T47D (cell line): ENCODE measurements around a stretch of chr1.

DNA sequence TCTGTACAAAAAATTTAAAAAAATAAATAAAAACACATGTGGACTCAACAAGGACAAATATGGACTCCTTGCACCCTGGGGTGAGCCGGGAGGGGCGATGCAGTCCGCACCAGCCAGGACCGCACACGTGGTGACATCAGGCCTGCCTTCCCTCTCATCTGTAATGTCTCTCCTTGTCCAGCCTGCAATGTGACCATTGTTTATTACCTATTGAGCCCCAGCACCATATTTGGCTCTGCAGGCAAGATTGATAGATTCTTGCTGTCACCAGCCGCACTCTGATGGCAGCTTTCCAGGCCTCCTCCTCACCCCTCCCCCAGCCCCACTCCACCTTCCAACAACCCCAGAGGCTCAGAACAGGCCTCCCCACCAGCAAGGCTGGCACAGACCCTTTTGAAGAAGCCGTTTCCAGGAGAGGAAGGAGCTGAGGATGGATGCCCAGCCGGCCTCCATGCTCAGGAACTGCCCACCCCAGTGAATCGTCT is 55.1 kb downstream of the IRF2BP2 start:
- RRBS, result no CpG with 5 or more reads among the region's 9 CpGs

DNA sequence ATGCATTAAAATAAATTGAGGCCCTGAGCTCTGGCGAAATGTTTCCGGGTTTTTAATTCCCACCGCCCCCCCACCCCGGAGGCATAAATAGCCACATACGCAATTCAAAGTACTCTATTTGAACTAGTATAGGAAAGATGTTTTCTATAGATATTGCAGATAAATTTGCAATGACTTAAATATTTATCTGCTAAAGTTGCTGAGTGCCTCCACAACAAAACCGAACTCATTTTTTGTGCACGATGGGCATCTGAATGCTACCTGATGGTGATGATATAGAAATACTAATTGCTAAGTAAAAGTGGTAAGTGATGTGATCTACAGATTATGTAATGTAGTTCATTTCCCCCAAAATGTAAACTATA is 8.6 kb downstream of the IRF2BP2 start:
- RRBS, result no CpG with 5 or more reads among the region's 7 CpGs

DNA sequence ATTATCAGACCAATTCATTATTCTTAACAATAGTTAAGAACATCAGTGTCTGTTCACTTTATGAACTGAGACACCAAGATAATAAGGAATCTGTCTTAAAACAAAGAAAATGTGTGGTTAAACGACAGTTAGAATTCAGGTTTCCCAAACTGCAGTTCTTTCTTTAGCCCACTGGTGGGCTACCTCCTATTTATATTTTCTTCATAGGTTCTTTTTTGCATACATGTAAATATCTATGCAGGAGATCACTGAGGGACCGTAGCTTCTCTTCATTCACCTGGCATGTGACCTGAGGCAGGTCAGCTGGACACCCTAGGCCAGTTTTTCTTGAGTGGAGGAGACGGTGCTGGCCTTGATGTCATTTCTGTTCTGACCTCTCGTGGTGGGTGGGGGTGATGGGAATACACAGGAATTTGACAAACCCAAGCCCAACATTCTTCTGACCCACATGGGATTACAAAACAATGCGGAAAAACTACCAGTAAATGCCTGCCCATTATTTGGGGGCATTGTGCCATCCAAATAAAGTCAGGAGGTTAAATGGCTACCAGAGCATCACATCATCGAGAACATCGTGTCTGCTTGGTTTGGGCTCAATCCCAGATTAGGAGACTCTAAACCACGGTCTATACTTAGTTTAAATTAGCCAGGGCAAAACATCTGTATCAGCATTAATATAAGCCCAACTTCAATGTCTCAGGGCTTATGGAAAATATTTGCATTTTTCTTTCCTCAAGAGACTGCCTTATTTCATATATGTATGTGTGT is 7.2 kb upstream of the IRF2BP2 start:
- RRBS, result no CpG with 5 or more reads among the region's 8 CpGs

DNA sequence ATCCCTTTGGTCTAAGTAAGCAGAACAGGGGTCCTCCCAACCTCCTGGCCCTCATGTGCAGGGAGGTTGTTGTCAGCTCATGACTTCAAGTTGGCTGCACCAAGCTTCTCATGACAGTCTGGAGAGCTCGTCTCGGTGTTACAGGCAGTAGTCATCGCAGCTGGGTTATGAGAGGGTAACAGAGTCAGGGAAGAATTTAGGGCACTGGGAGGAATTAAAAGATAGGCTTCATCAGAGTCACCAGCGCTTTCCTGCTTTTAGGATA is 92.6 kb upstream of the IRF2BP2 start:
- RRBS, result no CpG with 5 or more reads among the region's 4 CpGs

DNA sequence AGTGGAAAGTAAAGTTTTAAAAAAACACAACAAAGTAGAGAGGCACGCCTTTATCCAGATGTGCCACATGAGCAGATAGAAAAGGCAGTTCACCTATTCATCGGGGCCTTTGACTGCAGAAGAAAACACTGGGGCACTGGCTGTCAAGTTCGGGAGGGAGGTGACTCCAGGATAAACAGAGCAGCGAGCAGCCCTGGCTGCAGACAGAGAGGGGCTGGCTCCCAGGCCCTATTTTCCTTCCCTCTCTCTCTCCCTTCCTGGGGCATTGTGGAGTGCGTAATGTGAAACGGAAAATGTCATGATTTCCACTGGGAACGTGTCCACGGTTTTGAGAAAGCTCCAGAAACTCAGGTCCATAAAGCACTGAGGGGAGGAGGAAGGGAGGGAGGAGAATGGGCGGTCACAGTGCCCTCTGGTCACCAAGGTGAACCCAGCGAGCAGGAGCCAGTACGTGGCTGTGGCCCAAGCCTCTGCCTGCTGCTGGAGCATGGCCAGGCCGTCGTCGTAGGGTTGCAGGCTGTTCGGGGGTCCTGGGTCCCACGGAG is 114.6 kb upstream of the IRF2BP2 start:
- RRBS, result no CpG with 5 or more reads among the region's 16 CpGs

GRCh38 chr1:234771605-234772251 is 161.8 kb upstream of the IRF2BP2 start:
- RRBS, result no CpG with 5 or more reads among the region's 9 CpGs

DNA sequence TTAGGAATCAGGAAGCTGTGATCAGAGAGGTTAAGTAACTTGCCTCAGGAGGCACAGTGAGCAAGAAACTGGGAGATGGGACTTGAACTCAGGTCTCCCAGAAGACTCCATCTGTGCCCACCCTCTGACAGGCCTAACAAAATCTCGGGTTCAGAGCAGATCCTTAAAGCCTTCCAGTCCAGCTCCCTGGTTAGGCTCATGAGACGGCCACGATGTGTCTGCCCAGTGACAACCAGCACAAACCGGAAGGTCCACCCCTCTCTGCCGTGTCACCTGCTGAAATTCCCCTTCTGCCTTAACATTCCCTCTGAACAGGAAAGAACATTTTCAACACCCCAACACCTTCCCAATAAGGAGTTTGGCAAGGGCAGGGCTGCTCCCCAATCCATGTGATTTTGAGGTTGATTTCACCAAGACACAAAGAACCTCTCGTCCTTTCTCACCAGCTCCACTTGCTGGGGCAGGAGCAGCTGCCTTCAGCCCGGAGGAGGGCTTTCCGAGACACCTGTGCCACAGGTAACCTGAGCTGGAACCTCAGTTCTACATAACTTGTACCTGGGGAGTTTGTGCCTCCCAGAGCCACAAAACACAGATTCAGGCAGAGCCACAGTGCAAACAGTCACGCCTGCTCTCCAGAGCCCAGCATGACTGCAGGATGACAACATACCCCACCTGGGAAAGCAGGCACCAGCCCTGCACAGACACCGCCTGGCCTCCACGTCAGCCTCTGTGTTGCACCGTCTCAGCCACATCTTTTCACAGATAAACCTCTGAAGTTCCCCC is 229.9 kb downstream of the TOMM20 start:
- RRBS, result no CpG with 5 or more reads among the region's 12 CpGs

GRCh38 chr1:234996991-234997775 is 131.5 kb downstream of the TOMM20 start:
- RRBS, result no CpG with 5 or more reads among the region's 14 CpGs

DNA sequence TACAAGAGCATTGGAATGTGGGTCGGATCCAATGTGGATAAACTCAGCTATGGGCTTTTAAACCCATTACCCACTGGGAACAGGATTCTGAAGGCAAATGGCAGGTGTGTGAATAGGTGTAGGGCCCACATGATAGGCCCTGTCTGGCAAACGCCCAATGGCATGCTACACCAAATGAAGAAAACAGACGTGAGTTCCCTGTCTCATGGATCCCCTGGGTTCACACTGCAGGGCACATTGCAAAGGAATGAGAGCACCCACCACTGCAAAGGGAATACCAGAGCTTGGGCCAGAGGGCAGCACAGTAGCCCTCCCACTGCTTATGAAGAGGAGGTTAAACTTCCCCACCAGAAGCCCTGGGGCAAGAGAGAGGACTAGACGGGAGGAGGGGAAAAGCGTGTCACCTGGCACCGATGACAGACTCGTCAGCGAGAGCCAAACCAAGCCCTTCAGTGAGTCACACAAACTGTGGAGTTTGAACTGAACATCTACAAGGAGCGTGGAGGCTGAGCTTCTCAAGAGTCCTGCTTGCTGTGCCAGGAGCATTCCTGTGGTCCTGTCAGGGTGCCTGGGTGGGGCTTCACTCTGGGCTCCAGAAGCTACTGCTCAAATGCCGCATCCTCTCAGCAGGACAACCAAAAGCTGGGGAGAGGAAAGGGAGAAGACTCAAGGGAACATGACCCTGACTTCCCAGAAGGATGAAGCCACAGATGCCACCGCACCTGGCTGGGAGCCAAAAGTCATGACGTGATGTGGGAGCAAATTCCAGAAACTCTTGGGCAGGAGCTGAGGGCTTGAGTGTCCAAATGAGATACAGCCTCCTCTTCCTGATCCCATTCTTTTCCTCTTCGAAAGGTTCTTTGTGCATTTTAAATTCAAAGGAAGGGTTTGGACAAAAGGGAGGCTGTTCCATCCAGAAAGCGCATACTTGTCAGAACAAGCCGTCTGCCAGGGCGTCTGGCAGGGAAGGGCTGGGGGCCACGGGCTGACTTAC is 61.0 kb downstream of the TOMM20 start:
- RRBS, result no CpG with 5 or more reads among the region's 17 CpGs

GRCh38 chr1:235131538-235132048 is 3.0 kb upstream of the TOMM20 start:
- RRBS, result no CpG with 5 or more reads among the region's 5 CpGs

GRCh38 chr1:235458408-235459075 is 45.7 kb downstream of the B3GALNT2 start:
- RRBS, result no CpG with 5 or more reads among the region's 3 CpGs

DNA sequence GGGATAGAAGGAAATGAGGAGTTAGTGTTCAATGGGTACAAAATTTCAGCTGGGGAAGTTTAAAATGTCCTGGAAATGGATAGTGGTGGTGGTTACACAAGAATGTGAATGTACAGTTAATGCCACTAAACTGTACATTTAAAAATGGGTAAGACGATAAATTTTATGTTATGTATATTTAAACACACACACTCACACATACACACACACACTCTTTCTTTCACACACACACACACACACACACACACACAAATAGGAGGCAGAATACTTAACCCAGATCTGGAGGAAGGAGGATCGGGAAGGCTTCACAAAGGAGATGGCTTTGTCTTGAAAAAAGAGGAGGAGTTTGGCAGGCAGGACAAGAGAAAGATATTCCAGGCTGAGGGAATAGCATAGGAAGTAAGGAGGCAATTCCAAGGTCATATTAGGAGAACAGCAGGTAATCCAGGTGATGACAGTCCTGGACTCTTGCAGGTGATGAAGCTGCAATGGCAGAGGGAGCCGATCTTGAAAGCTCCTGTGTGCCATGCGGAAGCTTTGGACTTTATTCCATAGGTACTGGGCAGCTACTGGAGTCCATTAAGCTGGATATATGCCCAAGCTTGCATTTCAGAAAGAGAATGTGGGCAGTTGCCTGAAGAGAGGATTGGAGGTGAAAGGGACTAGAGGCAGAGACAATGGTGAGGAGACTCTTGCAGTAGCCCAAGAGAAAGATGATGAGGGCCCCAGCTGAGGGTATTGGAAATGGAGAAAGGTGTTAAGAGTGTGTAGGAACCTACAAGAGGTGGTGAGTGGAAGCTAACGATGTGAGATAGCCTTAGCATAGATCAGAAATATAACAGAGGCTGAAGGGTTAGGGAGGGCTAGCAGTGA is 15.4 kb upstream of the LYST start:
- RRBS, result no CpG with 5 or more reads among the region's 5 CpGs

GRCh38 chr1:235998820-235999238 is 66.1 kb downstream of the NID1 start:
- RRBS, result no CpG with 5 or more reads among the region's 7 CpGs

- RRBS, result no CpG with 5 or more reads among the region's 11 CpGs
Observed at GRCh38 chr1:236018834-236019707, 45.8 kb downstream of the NID1 start.

- RRBS, result no CpG with 5 or more reads among the region's 6 CpGs
Observed at GRCh38 chr1:236027137-236027558, 37.7 kb downstream of the NID1 start.

DNA sequence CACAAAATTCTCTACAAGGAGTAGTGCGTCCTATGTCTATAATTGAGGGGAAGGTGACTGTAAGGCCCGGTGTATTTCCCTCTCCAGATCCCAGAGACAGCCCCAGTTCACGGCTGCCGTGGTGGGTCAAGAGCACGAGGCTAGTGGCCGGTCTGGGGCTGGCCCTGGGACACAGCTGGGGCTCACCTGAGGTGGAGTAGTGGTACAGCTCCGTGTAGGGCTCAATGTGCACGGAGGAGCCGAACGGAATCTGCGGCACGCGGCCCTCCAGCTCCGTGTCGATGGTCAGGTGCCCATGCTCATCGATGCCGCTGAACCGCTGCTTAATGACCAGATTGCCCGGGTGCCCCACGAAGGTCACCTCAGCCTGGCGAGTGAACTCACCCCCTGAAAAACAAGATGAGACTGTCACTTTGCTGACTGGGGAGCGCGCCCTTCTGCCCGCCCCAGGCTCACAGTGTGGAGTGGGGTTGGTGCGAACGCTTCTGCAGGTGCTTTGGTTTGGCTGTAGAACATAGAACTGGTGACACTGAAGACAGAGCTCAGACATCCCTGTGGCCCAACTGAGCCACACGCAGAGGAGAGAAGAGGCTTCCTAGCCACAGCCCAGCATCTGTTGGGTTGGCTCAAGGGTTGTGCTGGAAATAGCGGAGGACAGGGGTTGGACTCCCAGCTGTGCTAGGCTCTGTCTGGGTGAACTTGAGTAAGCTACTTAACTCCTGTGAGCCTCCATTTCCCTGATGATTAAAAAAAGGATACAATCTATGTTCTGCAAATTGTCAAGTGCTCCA is 35.3 kb downstream of the NID1 start:
- RRBS, result 64% methylated on average over 4 of the region's 28 CpGs

DNA sequence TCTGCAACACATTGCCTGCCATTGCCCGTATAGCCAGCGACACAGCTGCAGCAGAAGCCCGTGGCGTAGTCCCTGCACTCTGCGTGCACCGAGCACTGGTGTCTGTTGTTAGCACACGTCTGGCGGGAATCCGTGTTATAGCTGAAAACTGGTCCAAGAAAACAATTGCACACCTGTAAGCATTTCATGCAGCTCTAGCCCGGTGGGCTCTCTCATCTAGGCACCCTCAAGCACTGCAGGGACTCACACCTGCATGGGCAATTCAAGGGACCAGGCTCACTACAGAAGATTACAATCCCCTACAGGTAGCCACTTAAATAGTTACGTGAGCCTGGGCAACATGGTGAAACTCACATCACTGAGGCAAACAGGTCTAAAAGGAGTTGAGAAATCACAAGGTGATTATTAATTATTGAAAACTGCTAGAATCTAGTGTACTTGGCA is 26.8 kb downstream of the NID1 start:
- RRBS, result no CpG with 5 or more reads among the region's 11 CpGs

DNA sequence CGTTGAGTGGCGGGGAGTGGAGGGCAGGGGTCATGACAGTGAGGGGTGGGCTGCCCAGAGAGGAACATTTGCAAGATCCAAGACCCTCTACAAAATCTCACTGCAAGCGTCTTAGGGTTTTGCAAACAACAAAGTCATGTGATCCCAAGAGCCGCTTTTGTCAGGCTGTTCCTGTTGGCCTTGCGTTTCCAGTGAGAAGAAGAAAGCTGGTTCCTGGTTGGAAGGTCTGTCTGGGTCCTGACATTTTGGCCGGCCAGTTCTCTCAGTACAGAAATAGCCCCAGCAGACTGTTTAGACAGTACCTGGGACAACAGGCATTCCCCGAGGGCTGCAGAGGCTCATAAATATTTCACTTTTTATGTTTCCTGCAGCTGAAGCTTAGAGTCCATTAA is 8.6 kb downstream of the GPR137B start:
- RRBS, result no CpG with 5 or more reads among the region's 7 CpGs

DNA sequence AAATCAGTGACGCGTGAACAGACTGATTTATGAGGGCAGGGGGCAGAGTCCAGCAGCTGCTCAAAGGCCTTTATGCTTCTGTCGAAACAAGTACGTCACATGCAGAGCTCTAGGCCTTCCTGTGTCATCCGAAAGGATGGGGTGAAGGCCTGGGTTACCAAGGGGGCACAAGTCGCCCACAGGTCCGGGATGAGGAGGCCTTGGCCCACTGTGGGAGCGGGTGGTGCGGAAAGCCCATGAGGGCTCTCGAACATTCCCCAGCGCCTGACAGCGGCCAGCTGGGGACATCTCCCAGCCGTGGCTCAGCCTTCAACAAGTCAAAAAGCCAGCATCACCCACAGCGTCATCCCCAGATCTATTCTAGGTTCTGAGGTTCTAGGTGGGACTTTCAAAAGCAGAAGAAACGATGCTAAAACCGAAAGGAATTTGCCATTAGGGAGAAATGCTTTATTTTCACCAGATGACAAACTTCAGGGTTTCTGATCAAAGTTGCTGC is 17.4 kb downstream of the GPR137B start:
- RRBS, result no CpG with 5 or more reads among the region's 16 CpGs